Skeletal muscle cell (primary cell): Measurements from ENCODE around the gene POLR2H.

- RRBS = 6% methylated on average over 18 of the region's 62 CpGs
Observed at GRCh38 chr3:184338196-184339492, 1.2 kb downstream of the FAM131A start.

- RRBS = no CpG with 5 or more reads among the region's 19 CpGs
Observed at GRCh38 chr3:184346369-184347124, 9.1 kb downstream of the FAM131A start.

GRCh38 chr3:184361534-184361976 lies at the start of gene POLR2H:
TSS of gene POLR2H (plus strand) at chr3:184361710.
- RRBS = under 1% methylated on average over 28 of the region's 57 CpGs

- RRBS = no CpG with 5 or more reads among the region's 17 CpGs
Observed at GRCh38 chr3:184558767-184559739, 2.5 kb upstream of the EPHB3 start.

- RRBS = no CpG with 5 or more reads among the region's 11 CpGs
Observed at GRCh38 chr3:184565578-184566173, 4.1 kb downstream of the EPHB3 start.

DNA sequence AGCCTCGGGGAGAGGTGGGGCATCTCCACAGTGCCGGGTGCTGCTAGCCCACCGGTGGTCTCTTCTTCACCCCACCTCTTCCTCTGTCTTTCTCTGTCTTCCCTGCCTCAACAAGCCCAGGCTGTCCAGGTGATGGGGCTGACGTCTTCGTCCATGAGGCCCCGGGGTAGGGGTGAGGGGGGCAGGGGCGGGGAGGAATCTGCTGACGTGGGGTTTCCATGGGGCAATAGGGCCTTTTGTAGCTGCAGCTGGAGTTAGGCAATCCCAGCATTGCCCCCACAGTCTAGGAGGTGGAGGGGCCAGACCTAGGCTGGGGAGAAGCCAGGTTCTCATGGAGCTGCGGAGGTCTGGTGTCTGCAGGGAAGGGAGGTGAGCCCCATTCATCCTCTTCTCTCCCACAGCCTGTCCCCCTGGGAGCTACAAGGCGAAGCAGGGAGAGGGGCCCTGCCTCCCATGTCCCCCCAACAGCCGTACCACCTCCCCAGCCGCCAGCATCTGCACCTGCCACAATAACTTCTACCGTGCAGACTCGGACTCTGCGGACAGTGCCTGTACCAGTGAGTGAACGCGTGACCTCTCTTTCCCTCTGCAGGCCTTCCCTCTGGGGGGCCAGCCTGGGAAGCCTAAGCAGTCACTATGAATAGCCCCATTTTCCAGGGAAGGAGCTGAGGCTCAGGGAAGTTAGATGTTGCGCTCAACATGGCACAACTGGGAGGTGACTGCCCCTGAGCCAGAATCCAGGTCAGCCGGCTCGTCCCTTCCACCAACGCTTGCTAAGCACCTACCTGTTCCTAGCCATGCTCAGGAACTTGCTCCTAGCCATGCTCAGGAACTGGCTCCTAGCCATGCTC lies 14.1 kb downstream of the EPHB3 start:
- RRBS = no CpG with 5 or more reads among the region's 21 CpGs

DNA sequence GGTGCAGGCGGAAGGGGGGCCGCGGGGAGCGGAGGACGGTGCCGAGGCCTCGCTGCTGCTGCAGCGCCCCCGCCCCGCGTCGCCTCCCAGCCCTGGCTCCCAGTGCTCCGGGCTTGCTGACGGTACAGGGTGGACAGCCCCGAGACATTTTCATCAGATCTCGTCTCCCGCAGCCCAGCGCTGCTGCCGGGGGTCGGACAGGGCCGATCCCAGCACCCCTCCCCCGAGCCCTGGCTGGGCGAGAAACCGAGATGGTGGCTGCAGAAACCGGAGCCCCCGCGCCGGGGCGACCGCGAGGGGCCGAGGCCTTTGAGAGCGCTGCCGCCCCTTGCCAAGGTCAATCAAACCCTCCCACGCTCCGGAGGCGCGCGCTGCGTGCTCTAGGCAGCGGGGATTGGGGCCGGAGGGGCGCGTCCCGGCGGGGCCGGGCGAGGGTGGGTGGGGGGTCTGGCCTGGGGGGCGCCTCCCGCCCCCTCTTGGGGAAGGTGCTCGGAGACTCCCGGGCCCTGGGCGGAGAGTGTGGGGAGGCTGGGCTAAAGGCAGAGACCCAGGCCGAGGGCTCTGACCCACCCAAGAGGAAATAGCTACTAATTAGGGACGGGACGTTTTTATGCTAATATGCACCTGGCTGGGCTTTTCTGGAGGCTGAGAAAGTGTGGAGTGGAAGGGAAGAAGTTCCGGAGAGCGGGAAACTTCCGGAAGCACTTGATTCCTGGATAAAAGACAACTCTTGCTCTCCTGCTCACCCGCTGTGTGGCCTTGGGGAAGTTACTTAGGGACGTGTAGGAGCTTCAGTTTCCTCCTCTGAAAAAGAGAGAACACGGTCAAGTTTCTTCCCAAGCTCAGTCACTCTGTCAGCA lies 42.7 kb downstream of the EPHB3 start:
- RRBS = 4% methylated on average over 31 of the region's 62 CpGs

DNA sequence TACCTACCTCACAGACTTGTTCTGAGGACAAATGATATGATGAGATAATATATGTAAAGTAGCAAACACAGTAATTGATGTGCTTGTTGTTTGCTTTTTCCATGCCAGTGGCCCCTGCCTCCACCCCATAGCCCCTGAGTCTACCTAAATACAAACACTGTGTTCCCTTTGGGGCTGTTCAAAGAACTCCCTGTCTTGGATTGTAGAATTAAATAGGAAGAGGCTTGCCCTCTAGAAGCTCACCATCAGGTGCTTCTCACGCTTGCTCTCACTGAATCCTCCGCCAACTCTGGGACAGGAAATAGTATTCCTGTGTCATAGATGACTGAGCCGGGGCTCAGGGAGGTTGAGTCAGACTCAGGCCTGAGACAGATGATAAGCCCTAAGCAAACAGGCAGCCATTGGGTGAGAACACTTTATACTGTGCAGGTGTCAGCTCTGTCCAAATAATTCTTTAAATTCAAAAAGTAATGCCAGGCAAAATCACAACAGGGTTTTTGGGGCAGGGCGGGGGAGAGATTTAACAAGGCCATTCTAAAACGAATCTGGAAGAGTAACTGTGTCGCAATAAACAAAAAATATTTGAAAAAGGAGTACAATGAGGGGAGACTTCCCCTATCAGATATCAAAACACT lies 58.9 kb downstream of the EPHB3 start:
- RRBS = no CpG with 5 or more reads among the region's 6 CpGs

DNA sequence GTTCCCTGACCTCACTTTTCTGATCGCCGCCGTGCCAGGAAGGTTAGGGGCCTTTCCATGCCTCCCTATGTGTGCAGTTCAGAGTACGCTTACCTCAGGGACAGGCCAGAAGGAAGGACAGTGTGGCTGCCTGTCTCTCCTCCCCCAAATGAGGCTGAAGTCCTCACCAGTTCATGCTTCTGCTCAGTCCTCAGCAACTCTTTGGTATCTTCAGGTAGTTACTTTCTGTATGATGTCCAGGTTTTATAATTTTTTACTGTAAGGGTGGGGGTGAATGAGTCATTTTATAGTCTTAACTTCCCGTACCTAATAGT lies 98.7 kb downstream of the VPS8 start:
- RRBS = no CpG with 5 or more reads among the region's 5 CpGs

DNA sequence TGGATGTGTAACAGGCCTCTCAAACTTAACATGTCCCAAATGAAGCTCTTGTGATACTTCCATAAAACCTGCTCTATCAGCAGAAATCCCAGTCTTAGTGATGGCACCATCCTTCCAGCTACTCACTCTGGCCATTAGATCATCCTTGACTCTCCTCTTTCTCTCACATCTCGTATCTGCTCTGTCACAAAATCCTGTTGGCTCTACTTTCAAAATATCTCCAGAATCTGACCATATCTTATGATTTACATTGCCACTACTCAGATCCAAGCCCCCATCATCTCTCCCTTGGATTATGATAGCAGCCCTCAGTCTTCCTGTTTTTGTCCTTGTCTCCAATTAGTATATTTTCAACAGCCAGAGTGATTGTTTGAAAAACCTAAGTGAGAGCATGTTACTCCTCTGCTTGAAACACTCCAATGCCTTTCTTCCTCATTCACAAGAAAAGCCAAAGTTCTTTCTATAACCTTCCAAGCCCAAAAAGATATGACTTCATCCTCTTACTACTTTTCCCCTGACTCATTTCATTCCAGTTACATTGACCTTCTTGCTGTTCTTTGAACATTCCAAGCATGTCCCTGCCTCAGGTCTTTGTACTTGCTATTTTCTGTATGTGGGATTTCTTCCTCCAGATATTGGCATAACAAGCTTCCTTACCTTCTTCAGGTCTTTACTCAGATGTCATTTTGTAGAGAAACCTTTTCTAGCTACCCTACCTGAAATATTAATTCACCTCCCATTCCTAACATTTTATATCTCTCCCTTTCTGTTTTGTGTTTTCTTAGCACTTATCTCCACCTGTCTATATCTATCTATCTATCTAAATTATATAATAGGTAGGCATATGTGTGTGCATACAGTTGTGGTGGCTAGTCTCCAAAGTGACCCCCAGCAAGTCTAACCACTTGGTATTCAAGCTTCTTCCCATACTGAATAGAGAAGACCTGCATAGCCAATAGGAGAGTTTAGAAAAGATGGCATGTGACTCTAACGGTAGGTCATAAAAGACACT lies 28.3 kb downstream of the EHHADH start:
- RRBS = no CpG with 5 or more reads among the region's 2 CpGs

- RRBS = no CpG with 5 or more reads among the region's 4 CpGs
Observed at GRCh38 chr3:185337243-185337651, 25.7 kb upstream of the MAP3K13 start.

DNA sequence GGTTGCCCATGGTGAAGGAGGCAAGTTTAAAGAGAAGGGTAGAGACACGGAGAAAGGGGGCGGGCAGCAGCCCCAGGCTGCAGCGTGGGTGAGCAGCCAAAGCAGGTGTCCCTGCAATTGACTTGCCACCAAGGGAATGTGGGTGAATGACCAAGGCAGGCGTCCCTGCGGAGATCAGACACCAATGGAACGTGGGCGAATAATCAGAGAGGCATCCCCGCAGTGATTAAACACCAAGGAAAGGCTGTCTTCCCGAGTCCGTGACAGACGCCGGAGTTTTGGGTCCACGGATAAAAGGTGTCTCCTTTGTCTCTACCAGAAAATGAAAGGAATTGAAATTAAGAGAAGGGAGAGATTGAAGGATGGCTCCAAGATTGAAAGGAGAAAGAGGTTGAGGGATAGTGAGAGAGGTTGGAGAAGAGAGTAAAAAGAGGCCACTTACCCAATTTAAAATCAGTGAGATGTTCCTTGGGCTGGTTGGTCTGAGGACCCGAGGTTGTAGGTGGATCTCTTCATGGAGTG lies 16.1 kb downstream of the MAP3K13 start:
- RRBS = no CpG with 5 or more reads among the region's 14 CpGs

- RRBS = no CpG with 5 or more reads among the region's 8 CpGs
Observed at GRCh38 chr3:185387893-185388697, 25.2 kb downstream of the MAP3K13 start.

GRCh38 chr3:185558901-185559387 lies 6.6 kb upstream of the LIPH start:
- RRBS = 0% methylated on average over 3 of the region's 19 CpGs

GRCh38 chr3:185561329-185561960 lies 9.1 kb upstream of the LIPH start:
- RRBS = no CpG with 5 or more reads among the region's 8 CpGs

DNA sequence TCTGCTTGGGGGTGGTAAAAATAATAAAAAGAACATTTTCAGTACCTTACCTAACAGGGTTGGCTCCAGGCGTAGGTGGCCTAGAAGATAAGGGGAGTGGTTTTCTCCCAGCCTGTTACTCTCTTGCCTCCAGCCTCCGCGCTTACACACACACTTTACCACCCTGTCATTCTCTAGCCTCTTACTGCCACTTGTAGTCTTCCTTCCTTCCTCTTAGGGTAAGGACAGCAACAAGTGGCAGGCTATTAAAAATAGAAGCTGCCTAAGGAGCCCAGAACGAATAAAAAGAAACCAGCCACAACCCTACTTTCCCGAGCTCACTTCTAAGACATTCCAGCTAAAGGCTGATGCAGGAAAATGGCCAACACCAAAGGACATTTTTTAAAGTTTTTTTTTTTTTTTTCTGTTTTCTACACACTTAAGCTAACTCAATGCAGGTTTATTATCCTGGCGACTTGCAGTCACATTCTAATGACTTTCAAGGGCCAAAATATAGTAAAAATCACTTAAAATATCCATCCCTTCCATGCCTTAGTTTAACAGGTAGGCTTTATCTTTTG lies 9.7 kb upstream of the LIPH start:
- RRBS = no CpG with 5 or more reads among the region's 6 CpGs

DNA sequence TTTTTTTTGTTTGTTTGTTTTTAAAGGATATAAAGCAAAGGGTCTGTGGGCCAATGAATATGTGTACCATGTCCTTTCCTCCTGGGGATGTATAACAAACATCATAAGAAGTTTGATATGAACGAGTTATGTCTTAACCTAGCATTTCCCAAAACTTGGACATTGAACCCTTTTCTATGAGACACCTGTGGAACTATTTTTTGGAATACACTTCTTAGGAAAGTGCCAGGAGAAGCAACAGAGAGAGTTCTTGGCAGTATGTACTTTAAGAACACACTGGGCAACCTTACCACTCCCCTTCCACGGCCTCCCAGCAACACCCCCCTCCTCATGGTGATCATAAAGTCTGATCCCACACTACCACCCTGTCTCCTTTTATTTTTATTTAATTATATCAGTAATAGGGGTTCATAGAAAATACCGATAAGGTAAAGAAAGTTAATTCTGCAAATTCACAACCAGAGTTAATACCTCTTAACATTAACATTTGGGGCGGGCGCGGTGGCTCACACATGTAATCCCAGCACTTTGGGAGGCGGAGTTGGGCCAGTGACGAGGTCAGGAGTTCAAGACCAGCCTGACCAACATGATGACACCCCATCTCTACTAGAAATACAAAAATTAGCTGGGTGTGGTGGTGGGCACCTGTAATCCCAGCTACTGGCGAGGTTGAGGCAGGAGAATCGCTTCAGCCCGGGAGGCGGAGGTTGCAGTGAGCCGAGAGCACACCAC lies 48.2 kb downstream of the SENP2 start:
- RRBS = no CpG with 5 or more reads among the region's 13 CpGs

DNA sequence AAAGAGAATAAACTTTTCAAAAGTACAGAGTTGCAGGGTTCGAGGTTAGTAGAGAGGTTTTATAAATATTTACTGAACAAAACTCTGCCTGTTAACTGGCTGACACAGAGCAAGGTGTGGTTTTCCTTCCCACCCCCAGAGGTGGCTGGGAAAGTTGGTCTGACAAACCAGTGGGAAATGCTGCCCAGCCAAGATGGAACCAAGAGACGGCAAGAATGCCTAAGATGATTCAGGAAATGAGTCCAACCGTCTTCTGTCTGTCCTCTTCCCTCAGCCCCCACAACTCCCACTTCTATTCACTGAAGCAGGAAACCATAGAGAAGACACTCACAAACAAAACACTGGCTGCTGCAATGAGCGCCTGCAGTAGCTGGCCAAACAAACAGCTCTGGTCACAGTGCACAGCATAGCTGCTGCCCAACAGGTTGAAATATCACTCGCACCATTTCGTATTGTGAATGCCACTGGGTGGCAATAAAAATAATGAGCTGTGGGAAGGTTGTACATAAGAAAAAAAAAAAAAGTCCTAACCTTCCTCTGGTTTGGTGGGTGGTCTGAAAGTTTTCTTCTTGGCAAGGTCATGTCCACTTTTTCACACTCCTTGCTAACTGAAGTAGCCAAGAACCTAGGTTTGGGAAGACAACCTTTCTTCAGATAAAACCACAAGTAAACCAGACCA lies 79.3 kb downstream of the IGF2BP2 start:
- RRBS = no CpG with 5 or more reads among the region's 6 CpGs

DNA sequence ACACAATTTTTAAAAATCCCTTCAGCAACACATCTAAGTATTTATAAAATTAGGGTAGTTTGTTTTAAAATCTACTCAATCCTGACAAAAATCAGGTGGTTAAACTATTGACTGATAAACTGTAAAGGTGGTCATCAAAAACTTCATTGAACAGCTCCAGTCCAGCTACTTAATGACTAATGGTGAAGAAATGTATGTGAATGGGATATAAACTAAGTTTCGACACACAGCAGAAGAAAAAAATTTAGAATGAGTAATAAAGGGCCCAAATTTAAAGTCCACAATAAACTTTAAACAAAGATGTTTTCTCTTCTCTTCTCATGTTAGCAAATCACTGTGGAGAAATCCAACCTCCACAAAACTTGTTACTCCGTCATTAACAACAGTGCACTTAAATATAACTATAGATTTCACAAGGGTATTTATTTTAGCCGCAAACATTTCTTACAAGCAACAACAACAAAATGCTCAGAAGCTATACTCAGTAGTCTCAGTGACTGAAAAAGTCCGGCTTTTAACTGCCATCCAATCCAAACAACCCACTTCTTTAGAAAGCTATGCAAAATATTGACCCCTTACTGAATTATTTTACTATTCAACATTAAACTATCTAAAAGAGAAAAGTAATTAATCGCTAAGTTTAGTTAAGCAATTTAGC lies 2.6 kb downstream of the IGF2BP2 start:
- RRBS = no CpG with 5 or more reads among the region's 5 CpGs

GRCh38 chr3:185922051-185922554 lies 15.7 kb downstream of the TRA2B start:
- RRBS = no CpG with 5 or more reads among the region's 3 CpGs